ENCODE data around the genes DYRK1A, KCNJ15 and ERG.

- RAMPAGE, long total RNA = no peak
- RRBS = no CpG with 5 or more reads among the region's 15 CpGs
Measured at GRCh38 chr21:37225310-37225854, 41.8 kb downstream of the VPS26C start.

GRCh38 chr21:37257152-37257931 lies 9.8 kb downstream of the VPS26C start:
- RAMPAGE, long total RNA = no peak
- RRBS = 2% methylated on average over 9 of the region's 33 CpGs

GRCh38 chr21:37267811-37268390 lies 767 bp upstream of the VPS26C start:
- RAMPAGE, long total RNA = no peak
- RRBS = under 1% methylated on average over 35 of the region's 44 CpGs

DNA sequence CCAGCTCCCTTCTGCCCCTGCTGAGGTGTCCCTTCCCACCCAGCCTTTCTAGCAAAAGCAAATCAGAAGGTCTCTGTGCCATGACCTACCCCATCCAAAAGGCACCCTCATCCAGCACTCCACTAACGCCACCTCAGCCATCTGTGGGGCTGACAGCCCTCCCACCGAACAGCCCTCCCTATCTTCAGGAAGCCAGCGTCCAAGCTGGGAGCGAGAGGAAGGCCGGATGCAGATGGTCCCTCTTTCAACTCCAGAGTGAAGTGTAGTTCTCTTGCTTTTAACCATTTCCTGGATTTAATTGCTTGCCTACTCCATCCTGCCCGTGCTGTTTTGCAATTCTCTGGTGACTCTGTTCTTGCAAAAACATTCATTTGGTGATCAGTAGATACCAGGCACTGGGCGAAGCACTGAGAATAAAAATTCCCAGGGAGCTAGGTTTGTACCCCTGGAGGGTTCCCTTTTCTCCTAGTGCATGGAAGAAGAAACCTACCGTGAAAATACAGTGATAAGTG lies 8.2 kb upstream of the DYRK1A start:
- RAMPAGE, long total RNA = no peak
- RRBS = no CpG with 5 or more reads among the region's 8 CpGs

GRCh38 chr21:37366309-37367337 lies at the start of gene DYRK1A:
Gene DYRK1A, plus strand, starts transcription at chr21:37366773.
- RAMPAGE, long total RNA = no peak
- RRBS = 1% methylated on average over 41 of the region's 134 CpGs

GRCh38 chr21:37379671-37380744 lies 13.4 kb downstream of the DYRK1A start:
- RAMPAGE, long total RNA = no peak
- RRBS = no CpG with 5 or more reads among the region's 8 CpGs

DNA sequence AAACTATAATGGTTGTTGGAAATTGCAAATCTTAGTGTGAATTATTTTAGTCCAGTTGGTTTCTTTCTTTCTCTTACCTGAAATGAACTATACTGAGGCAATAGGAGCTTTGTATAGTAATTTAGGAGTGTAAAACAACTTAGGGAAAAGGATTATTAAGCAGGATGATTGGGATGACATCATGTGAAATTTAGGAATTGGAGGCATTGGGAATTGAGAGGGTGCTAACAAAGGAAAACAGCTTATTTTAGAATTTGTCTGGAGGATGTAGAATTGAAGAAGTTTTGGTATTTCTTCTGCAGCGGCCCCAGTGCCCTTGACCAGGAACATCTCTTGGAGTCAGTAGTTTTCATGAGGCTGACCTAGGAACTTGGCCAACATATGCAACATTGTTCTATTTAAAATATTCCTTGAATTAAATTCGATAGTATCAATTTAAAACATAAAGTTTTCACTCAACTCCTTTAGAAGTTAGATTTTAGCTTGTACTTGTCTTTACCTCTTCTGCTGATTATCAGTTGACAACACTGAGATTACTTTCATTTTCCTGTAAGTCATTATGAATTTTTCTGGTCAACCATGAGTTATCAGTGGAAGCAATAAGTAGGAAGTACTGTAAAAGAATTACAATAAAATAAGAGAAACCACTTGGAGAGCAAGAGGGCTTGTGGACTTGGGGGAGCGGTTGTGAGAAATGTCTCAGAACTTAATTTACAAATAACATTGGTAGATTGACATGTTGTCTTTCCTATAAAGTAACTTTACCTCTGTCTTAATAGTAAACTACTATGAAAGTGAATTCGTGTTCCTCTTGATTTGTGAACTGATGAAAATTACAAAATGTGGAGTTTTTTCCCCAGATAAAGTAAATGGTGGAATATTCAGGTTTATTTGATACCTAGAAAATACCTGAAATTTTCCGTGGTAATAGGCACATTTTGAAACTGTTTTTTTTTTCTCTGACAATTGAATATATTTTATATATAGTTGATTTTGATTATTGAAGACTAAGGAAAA lies 52.9 kb downstream of the DYRK1A start:
- RAMPAGE, long total RNA = no peak
- RRBS = no CpG with 5 or more reads among the region's 5 CpGs

GRCh38 chr21:37451412-37451855 lies 84.9 kb downstream of the DYRK1A start:
- RAMPAGE, long total RNA = no peak
- RRBS = no CpG with 5 or more reads among the region's 18 CpGs

DNA sequence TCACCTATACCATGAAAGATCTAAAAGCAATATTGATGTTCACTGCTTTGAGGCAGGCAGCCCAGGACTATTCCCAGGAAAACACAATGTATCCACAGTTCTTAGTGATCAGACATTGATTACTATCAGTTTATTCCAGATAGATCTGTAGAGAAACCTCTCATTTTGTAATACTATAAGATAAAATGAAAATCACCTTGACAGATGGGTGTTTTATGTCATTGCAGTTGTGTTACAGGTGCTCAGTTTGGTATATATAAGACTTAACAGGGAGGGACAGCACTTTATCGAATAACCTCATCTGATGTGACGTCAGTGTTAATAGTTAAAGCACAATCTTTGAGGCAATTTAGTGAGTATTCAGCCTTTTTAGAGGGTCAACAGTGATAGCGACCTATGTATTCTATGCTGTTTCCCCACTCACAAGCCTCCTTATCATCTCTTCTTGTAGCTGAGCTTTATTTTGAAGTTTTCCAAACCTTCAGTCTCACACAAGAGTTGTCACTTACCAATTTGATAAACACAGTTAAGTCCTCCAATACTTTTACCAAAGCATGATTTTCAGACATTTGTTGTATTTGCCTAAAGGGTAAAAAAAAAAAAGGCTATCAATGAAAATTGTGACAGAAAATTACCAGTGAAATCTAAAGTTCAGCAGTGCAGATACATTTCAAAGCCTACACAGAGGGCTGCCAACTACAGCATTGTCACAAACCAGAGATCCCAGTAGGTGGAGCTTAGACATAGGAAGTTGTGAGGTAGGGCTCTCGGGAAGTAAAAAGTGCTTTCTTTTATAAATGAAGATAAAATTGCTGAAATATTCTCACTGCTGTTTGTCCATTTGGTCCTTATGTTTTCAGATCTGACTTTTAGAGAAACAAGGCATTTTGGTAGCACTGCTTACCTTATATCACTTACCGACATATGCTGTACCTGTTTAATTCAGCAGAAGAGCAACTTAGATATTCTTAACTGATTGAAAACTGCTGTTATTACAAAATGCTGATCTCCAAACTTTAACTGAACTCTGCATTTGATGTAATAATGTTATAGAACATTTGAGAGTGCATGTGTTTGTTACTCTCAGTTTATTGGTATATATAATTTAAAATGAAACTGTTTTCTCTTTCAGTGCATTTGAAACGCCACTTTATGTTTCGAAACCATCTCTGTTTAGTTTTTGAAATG lies 122.9 kb downstream of the DYRK1A start:
- RAMPAGE, long total RNA = no peak
- RRBS = no CpG with 5 or more reads among the region's 7 CpGs

DNA sequence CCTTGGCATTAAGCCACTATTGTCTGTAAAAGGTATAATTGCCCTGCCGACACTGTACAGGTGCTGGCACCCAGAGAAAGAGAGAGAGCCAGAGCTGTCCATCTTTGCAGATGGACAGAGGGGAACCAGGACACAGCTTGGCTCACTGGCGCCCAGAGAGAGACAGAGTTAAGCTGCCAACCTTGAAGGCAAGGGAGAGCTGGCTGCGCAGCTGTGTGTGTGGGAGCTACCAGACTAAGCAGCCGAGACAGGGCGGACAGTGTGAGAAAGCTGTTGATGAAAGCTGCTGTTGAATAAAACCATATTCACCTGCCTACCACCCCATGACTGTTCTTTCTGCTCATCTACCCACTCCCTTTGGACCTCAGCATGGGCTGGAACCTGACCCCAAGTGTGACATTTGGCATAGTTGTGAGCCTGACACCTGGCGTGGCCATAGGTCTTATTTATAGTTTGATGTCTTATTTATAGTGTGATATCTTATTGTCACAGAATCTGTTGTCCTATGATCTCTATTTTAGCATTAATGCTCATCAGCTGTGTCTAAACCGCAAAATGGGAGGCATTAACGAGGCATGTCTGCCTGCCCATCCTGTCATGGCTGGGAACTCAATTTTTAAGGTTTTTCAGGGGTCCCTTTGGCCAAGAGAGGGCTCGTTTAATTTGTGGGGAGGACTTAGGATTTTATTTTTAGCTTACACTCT lies 200.7 kb downstream of the DYRK1A start:
- RAMPAGE, long total RNA = no peak
- RRBS = no CpG with 5 or more reads among the region's 9 CpGs

- RAMPAGE, long total RNA = no peak
- RRBS = no CpG with 5 or more reads among the region's 6 CpGs
Measured at GRCh38 chr21:37828892-37829480, 87.3 kb downstream of the KCNJ6 start.

DNA sequence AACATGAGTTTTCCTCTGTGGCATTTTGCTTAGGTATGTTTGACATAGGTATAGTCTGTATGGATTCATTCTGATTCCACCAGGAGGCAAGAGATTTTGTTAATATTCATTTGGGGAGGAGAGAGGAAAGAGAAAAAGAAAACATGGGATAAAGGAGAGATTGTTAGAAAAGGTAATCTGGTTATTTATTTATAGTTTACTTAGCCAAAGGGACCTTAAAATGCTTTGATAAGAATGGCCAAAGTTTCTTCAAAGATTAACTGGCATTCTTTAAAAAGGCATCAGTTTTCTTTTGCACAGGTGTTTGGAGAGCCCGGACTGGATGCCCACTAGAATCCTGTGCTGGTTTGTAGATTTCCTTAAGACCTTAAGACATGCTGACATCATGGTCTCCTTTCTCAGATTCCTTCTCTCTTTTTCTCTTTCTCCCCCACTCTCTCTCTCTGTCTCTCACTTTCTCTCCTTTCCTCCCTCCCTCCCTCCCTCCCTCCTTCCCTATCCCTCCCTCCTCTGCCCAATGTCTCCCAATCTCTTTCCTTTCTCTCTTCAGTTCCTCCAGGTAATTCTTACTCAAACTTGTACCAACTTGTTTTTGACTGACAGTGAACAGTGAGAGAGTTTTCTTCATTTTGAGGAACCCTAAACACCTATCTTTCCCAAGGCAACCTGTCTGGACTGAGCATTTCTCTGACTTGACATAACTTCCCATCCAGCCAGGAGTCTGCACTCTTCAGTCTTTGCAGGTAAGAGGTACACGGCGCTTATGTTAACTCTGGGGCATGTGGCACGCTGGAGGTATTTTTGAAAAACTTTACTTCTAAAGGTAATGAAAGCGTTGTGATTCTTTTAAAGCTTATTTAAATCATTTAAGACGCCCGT lies at the start of gene KCNJ15:
TSS of gene KCNJ15 (plus strand) at position 549 of the 879 bp plus-strand sequence.
- RAMPAGE, long total RNA = start-site peak on the plus strand centred at position 519 of the sequence, 101 bp wide, 44 and 21 reads in 2 replicates; start-site peak on the plus strand centred at position 690 of the sequence, 88 bp wide, 21 and 45 reads in 2 replicates
- RRBS = no CpG with 5 or more reads among the region's 7 CpGs

GRCh38 chr21:38272245-38272839 lies 15.6 kb downstream of the KCNJ15 start:
- RAMPAGE, long total RNA = start-site peak on the plus strand at chr21:38272404-38272529, 52 and 263 reads in 2 replicates
- RRBS = no CpG with 5 or more reads among the region's 7 CpGs

GRCh38 chr21:38282986-38283537 lies 26.3 kb downstream of the KCNJ15 start:
- RAMPAGE, long total RNA = no peak

DNA sequence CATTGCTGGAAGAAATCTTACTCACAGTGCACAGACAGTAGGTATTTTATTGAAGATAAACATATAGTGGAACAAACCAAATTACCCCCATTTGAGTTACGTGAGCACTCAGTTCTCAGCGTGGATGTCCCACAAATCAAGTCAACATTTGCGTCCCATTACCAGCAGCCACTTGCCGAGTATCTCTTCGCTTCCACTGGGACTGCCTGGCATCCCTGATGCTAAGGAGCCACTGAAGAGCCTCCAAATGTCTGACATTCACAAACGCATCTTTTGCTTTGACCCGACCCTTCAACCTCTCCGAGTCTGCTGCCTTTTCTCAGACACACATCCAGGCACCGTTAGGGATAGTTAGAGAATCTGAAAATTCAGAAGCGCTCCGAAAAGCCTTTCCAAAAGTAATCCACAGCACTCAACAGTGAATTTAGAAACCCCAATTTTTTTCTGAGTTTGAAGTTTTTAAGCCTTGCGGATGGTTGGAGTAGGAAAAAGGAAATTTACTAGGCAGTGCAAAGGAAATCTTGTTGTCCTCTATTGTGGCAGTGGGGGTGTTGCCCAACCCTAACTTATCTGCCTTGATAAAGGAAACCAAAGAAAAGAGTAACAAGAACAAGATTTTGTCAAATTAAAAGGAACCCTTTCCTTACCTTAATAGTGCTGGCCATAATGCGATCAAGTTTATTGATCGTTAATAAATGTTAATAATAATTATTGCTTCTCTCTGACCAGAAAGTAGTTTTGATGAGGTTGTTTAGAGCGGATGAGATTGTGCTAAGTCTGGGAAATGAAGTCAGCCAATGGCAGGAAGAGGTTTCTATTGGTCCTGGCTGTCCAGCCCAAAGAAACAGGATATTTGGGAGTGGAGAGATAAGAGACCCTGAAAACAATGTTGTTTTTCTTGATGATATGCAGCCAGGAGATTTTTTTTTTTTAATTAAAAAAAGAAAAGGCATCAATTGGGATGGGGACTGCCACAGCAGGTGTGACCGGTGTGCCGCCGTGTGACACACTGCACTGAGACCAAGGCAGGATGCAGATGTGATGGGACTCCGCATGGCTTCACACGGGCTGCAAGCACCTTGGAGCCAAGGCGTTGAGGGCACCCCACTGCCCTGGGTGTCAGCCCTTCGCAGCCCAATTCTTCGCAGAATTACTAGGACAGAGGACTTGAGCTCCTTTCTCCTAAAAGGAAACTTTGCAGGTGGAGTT lies at the start of gene ERG:
TSS of gene ERG (minus strand) at position 762 of the 1,209 bp plus-strand sequence.
- RAMPAGE, long total RNA = no peak
- RRBS = no CpG with 5 or more reads among the region's 23 CpGs

GRCh38 chr21:38661242-38661594 lies 144.5 kb upstream of the ETS2 start:
- RAMPAGE, long total RNA = no peak
- RRBS = no CpG with 5 or more reads among the region's 37 CpGs

- RAMPAGE, long total RNA = no peak
- RRBS = no CpG with 5 or more reads among the region's 5 CpGs
Measured at GRCh38 chr21:38784304-38784861, 21.3 kb upstream of the ETS2 start.

DNA sequence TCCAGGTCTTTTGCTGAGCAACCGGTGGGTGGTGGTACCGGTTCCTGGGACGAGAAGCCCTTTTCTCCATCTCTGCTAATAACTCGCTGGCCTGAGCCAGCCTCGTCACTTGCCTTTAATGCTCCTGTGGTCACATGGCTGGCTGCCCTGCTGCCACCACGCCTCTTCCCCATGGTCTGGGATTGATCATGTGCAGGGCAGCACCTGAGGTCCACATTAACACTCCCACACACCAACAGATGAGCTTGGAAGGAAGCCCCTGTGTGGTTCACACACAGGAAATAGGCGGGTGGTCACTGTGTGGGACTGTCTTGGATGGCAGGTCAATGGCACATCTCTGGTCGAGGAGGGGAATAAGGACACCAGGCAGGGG lies 10.2 kb upstream of the ETS2 start:
- RAMPAGE, long total RNA = no peak
- RRBS = no CpG with 5 or more reads among the region's 8 CpGs

- RAMPAGE, long total RNA = no peak
- RRBS = no CpG with 5 or more reads among the region's 7 CpGs
Measured at GRCh38 chr21:38797311-38797946, 8.3 kb upstream of the ETS2 start.

DNA sequence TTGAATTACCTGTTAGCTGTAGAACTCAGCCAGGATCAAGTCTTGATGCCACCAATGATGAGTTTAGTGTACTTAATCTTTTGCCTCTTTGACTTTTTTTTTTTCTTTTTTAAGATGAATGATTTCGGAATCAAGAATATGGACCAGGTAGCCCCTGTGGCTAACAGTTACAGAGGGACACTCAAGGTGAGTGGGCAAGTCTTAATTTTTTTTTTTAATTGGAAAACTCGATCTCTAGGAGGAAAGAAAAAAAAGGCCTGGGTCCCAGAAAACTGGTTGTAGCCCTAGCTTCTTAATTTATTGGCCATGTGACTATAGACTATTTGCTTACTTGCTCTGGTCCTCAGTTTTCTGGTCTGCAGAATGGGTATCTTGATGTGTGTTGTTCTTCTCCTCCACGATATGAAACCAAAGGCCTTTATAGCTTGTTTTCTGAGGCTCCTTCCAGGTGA lies 4.2 kb downstream of the ETS2 start:
- RAMPAGE, long total RNA = no peak
- RRBS = no CpG with 5 or more reads among the region's 3 CpGs

All from kidney epithelial cell (primary cell).